GM19240 (cell line): Measurements from ENCODE around the genes CABYR and TAF4B.

- RRBS, result no CpG with 5 or more reads among the region's 3 CpGs
Measured at GRCh38 chr18:23965361-23965875, 49.1 kb upstream of the TTC39C start.

DNA sequence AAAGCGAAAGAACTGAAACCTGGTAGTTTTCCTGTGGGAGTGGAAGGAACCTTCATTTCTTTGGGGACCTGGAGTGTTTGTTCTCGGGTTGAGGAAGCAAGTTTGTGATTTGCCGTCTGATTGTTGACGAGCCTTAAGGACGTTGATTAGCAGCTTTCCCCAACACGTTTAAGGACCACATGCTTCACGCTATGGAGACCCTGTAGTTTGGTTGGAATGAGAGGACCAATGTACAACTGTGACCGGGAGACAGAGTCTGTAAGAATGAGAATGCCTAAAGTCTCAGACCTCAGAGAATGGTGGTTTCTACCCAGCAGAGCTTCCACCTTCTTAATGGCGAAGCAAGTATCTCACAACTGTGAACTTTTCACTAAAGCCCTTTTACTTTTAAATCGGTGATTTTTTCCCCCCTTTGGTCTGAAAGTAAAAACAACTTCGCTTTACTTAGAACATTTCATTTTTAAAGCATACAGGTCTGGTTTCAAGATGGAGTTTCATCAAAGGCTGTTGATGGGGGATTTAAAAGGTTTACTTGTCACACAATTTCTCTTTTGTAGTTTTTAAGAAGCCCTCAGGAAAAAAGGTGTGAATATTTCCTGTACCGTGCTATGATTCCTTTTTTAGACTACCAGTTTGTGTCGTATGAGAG is 1.4 kb downstream of the TTC39C start:
- RRBS, result no CpG with 5 or more reads among the region's 13 CpGs

- RRBS, result no CpG with 5 or more reads among the region's 9 CpGs
Measured at GRCh38 chr18:24071053-24071458, 56.5 kb downstream of the TTC39C start.

DNA sequence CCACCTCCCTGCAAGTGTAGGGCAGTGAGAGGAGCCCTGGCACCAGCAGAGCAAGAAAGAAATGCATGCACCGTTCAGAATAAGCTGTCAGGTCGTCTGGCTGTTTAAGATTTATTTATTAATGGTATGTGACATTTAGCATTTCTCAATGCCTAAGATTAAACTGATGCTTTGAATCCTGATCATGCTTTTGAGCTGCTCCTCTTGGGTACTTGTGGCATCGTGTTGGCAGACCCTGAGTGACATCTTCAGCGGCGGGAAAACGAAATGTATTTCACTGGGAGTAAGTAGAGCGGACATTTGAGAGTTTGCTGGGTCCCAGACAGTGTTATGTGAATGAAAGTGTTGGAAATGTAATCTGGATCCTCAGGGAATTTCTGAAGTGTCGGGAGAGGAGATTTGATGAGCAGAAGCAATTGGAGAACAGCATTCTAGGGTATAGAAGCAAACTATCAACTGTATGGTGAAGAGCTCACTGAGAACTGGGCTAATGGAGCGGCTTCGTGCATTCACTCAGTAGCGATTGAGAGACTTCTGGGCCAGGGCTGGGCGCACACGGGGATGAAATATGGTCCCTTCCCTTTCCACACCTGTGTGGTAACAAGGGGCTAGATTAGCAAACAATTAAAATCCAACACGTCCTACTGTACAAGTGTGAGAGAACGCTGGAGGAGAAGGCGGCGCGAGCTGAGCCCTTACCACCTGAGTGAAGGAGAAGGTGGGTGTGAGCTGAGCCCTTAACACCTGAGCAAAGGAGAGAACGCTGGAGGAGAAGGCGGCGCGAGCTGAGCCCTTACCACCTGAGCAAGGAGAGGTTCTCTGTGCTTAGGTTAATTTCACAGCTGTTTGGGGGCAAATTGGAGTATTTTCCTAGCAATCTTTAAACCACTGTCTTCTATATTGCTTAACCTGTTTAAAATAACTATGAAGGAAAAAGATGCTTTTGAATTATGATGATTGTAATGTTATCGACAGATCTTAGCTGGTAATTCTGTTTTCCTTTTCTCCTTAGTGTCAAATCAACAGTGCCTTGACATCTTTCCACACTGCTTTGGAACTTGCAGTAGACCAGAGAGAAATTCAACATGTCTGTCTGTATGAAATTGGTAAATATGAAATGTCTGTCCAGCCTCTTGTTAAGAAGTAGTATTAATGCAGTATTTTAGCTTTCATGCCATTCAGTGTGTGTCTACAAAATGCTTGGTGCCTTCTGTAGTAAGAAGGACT is 24.9 kb upstream of the CABYR start:
- RRBS, result no CpG with 5 or more reads among the region's 23 CpGs

- RRBS, result no CpG with 5 or more reads among the region's 72 CpGs
Measured at GRCh38 chr18:24138406-24139708, at the start of gene CABYR. Gene CABYR (plus strand): TSS chr18:24139062.

DNA sequence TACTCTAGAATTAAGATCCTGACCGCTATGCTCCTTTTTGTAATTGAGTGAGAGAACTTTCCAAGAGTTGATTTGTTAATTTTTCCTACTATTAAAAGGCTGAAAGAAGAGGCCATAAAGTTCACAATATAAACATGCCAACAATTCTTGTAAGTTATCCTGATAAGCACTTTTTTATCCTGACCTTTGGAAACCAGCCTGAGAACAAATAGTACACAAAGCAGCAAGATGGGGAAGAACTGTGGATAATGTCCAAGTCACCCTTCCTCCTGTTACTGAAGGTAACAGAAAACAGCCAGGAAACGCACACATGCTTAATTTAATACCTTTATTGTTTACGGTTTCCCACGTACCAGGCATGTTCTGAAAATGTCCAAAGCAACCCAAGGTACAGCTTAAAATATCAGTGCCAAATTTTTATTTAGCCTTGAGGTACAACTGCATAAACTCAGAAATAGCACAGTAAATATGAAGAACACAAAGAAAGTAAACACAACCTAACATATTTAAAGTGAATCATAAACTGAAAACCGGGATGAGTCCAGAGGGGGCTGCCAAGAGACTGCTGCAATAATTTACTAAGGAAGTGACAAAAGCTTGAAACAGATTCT is 93.0 kb downstream of the CABYR start:
- RRBS, result no CpG with 5 or more reads among the region's 5 CpGs

- RRBS, result no CpG with 5 or more reads among the region's 7 CpGs
Measured at GRCh38 chr18:24560454-24560956, 100.1 kb downstream of the HRH4 start.

GRCh38 chr18:25230706-25231889 is 120.9 kb downstream of the ZNF521 start:
- RRBS, result no CpG with 5 or more reads among the region's 16 CpGs

DNA sequence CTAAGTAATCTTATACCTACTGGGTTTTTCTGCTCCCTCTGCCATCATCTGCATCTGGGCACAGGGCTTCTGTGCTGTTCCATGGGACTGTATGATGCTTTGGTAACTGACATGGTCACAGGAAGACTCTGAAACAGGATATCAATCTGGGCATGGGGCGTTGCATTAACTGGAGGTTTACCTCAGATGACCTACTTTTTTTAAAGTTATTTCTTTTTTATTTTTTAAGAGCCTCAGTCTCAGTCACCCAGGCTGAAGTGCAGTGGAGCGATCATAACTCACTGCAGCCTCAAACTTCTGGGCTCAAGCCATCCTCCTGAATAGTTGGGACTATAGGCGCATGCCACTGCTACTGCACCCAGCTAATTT is 365.3 kb downstream of the SS18 start:
- RRBS, result no CpG with 5 or more reads among the region's 3 CpGs

GRCh38 chr18:26225910-26227165 is at the start of gene TAF4B:
Gene TAF4B (plus strand): TSS chr18:26226445.
- RRBS, result 3% methylated on average over 41 of the region's 119 CpGs

- RRBS, result no CpG with 5 or more reads among the region's 12 CpGs
Measured at GRCh38 chr18:26448527-26449321, 99.6 kb downstream of the KCTD1 start.

- RRBS, result no CpG with 5 or more reads among the region's 9 CpGs
Measured at GRCh38 chr18:27143762-27144190, 41.3 kb downstream of the CHST9 start.

GRCh38 chr18:27184056-27184995 is 782 bp downstream of the CHST9 start:
- RRBS, result no CpG with 5 or more reads among the region's 33 CpGs

DNA sequence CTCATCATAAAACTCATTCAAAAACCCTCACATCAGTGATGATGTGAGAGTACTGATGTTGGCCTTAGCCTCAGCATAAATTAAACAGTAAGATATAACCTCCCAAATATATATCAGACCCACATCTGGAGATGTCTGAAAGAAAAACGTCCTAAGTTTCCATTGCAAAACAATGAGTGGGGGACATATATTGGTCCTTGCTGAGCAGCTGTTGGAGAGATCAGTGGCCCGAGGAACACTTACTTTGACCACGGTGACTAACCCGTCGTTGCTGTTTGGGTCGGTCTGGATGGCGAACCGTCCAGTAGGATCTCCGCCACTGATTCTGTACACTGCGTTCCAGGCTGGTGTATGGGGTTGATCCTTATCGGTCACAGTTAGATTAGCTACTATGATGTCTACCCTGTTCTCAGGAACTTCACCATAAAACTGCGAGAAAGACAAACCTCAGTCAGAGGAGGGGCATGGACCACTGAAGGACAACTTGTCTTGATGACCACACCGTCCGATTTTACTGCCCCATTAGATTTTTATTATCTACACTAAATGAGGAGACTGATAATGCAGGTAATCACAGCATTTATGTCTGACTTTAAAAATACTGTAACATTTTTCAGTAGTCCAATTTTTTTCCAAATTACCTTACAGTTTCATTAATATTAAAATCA is 184.4 kb downstream of the CDH2 start:
- RRBS, result no CpG with 5 or more reads among the region's 14 CpGs

GRCh38 chr18:28134651-28135257 is 42.2 kb downstream of the CDH2 start:
- RRBS, result no CpG with 5 or more reads among the region's 8 CpGs

GRCh38 chr18:28422280-28422785 is 245.4 kb upstream of the CDH2 start:
- RRBS, result no CpG with 5 or more reads among the region's 18 CpGs

DNA sequence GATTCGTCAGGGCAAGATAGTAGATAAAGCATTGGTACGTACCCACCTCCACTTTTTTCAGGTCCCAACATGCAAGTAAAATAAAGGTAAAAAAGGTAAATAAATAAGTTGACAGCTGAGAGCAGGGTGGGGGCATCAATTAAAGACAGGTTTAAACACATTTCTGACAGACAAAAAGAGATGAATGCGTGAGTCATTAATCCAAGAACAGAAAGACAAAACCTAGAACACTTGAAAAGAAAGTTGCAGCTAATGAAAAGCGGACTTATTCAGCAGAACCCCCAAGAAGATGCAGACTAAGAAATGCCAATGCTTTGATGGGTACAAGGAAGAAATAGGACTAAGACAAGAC is 979.6 kb upstream of the CDH2 start:
- RRBS, result no CpG with 5 or more reads among the region's 4 CpGs

DNA sequence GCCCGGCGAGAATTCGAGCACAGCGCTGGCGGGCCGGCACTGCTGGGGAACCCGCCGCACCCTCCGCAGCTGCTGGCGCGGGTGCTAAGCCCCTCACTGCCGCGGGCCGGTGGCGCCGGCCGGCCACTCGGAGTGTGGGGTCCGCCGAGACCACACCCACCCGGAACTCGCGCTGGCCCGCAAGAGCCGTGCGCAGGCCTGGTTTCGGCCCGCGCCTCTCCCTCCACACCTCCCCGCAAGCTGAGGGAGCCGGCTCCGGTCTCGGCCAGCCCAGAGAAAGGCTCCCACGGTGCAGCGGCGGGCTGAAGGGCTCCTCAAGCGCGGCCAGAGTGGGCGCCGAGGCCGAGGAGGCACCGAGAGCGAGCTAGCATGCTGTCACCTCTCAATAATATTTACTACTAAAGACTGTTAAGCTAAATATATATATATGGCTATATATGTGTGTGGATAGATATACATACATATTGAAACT is 867.2 kb downstream of the DSC3 start:
- RRBS, result no CpG with 5 or more reads among the region's 43 CpGs